ENCODE measurements around a stretch of chr22.

- PRO-cap, 3 experiments, result no peak in any of the 3 experiments
- RRBS, result no CpG with 5 or more reads among the region's 8 CpGs
These were observed 36.5 kb downstream of the APOL1 start for GRCh38 chr22:36289372-36289818.

DNA sequence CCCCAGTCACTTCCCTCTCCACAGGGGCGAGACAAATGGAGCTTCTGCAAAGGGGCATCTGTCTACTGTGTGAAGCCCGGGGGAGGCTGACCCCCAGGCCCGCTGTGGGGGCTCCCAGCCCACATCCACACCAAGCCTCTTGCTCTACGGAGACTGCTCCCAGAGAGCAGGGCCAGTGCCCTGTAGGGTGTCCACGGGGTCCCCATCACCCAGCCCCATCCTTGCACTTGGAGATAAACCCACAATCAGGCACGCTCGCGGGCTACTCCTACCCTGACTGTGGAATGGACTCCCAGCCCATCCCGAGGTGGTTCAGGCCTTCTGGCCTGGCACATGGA lies 39.4 kb downstream of the APOL1 start:
- PRO-cap, 3 experiments, result no peak in any of the 3 experiments
- RRBS, result no CpG with 5 or more reads among the region's 9 CpGs

DNA sequence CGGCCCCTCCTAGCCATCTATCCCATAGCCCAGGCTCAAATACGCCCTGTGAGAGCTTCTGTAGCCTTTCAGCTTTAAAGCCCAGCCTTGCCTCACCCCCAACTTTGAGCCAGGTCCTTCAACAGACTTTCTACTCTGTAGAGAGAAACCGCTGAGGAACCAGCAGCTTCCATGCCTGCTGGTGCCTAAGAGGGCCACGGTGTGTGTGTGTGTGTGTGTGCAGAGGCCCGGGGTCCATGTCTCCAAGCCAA lies 42.2 kb downstream of the APOL1 start:
- PRO-cap, 3 experiments, result no peak in any of the 3 experiments
- RRBS, result no CpG with 5 or more reads among the region's 5 CpGs

DNA sequence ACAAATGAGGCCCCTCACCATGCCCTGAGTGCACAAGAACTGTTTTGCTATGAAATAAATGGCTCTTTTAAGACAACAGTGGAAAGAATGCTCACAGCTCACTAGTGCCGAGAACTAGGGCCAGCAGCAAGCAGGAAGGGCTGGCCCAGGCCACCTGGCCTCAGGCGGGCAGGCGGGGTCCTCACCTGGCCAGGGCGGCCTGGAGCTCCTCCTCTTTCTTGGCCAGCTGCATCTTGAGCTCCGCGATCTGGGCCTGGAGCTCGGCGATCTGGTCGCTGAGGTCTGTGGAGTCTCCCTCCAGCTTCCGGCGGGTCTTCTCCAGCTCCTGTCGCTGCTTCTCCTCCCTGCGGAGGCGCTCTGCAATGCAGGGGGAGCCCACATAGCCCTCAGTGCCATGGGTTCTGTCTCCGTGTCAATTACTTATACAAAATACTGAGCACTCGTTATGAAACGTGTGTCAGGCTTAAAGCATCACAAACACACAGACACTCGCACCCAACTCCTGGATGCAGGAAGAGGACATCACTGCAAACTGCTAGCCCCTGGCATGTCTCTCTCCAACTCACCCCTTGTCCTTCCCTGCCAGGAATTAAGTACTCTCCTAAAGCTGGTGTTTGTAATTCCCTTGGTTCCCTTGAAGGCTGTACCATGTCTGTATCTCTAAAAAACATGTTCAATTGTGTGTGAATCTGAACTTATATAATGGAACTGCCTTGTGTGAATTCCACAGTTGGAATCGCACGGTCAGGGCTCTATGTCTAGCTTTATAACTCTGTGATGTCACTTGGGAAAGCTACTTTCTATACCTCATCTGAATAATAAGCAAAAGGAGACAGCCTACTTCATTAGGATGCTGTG lies 44.0 kb downstream of the APOL1 start:
- PRO-cap, 3 experiments, result no peak in any of the 3 experiments
- RRBS, result no CpG with 5 or more reads among the region's 20 CpGs

DNA sequence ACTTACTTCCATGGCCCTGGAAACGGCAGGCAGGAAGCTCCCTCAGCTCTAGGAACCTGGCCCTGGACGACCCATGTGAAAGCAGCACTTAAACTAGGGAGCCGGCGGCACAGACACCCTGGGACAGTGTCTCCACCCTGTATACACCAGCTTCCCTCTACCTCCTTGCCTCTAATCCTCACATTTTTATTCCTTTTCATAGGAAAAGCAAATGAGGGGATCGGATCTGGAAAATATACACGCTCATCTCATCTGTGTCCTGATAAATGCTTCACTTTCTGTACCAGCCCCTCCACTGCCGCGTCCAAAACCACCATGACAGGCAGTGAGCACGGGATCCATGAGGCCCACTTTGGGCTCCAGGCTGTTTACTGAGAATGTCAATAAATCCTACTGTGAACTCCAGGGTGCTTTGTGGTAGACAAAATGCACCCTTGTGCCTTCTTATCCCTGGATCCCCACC lies 65.0 kb downstream of the MYH9 start:
- PRO-cap, 3 experiments, result no peak in any of the 3 experiments
- RRBS, result no CpG with 5 or more reads among the region's 9 CpGs

- PRO-cap, 3 experiments, result no peak in any of the 3 experiments
- RRBS, result no CpG with 5 or more reads among the region's 18 CpGs
These were observed 47.0 kb downstream of the MYH9 start for GRCh38 chr22:36340449-36341578.

- PRO-cap, 3 experiments, result no peak in any of the 3 experiments
- RRBS, result no CpG with 5 or more reads among the region's 28 CpGs
These were observed 30.8 kb downstream of the MYH9 start for GRCh38 chr22:36356624-36357777.

DNA sequence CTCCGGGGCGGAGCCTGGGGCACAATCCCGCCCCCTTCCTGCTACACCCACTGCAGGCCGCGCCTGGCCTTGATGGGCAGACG lies 126 bp upstream of the MYH9 start:
- PRO-cap, 3 experiments, result no peak in any of the 3 experiments
- RRBS, result no CpG with 5 or more reads among the region's 6 CpGs

DNA sequence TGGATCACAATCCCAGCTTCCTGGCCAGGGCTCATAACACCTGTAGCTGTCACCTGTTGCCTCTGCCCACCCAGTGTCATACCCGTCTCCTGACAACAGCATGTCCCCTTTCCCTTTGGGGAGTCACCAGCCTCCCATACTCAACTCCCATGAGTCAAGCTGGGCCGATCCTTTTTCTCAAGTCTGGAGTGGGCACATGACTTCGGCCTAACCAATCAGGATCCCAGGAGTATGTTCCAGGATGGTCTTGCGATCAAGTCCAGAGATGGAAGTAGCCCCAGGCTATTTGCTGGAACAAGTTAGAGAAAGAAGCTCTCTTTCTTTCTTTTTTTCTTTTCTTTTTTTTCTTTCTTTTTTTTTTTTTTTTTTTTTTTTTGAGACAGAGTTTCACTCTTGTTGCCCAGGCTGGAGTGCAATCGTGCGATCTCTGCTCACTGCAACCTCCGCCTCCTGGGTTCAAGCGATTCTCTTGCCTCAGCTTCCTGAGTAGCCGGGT lies 27.8 kb upstream of the MYH9 start:
- PRO-cap, 3 experiments, result no peak in any of the 3 experiments
- RRBS, result no CpG with 5 or more reads among the region's 9 CpGs

DNA sequence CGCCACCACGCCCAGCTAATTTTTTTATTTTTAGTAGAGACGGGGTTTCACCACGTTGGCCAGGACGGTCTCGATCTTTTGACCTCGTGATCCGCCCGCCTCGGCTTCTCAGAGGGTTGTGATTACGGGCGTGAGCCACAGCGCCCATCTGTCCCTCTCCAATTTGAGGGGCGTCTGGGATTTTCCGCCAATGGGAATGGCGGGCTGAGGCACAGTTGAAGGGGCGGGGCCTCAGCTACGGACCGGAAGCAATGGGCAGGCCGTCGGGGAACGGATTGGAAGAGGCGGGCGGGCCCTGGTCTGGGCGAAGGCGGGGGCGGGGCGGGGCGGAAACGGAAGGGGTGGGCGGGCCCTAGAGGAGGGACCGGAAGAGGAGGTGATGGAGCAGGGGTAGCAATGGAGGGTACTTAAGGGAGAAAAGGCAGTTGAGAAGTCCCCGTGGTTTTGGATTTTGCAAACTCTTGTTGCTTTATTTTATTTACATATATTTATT lies 454 bp upstream of the TXN2 start:
- PRO-cap, 3 experiments, result peak in 3 of 3 experiments; most common plus-strand start position 364 of the sequence (in 1); most common minus-strand start position 165 of the sequence (in 2)
- RRBS, result 2% methylated on average over 7 of the region's 33 CpGs

DNA sequence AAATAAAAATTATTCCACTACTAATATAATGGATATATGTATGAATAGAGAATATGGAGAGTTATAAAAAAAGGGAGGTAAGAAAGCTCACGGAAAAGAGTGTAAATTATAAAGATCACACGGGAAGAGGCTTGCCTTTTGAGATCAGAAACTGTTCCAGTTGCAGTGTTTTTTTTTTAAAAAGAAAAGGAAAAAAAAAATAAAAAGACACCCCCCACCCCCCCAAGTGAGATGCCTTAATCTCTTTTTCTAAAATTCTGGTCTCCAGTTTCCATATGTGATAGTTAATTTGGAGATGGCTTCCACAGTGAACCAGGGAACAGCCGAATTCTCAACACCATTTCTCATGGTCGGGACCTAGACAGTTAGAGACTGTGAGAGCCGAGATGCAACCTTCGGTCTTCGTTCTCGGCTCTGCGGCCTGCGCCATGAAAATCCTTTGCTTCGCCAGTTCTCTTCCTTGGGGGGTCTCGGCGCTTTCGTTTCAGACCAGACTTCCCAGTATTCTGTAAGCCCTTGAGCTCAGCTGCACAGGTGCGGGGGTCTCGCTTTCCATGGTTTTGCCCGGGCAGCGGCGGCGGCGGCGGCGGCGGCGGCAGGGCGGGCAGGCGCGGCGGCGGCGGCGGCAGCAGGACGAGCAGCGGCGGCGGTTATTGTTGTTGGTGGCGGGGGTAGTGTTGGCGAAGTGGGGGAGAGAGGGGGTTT lies 732 bp downstream of the CACNG2 start:
- PRO-cap, 3 experiments, result no peak in any of the 3 experiments
- RRBS, result no CpG with 5 or more reads among the region's 38 CpGs

GRCh38 chr22:36861955-36862737 lies 1.3 kb downstream of the NCF4 start:
- PRO-cap, 3 experiments, result peak in 2 of 3 experiments; most common minus-strand start chr22:36862426 (in 1)
- RRBS, result no CpG with 5 or more reads among the region's 19 CpGs

- PRO-cap, 3 experiments, result no peak in any of the 3 experiments
- RRBS, result no CpG with 5 or more reads among the region's 14 CpGs
These were observed 5.8 kb downstream of the MPST start for GRCh38 chr22:37024998-37026151.

DNA sequence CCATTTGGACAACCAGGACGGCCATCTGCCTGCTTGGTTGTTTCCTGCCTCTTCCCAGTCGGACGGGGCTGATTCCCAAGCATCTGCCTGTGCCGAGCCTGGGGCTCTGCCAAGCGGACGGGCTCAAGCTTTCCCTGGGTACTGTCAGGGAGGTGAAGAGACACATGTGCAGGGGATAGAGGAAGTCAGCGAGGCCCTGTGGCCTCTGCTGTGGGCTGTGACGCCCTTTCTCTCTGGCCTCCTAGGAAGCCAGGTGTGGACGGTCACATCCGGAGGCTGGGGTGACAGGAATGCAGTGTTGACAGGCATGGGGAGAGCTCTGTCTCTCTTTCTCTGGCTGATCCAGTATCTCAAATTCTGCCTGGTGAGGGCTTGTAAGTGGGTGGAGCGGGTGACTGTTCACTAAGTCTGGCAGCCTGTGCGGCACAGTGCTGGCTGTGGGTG lies 1.8 kb downstream of the KCTD17 start:
- PRO-cap, 3 experiments, result no peak in any of the 3 experiments
- RRBS, result no CpG with 5 or more reads among the region's 12 CpGs

- PRO-cap, 3 experiments, result no peak in any of the 3 experiments
- RRBS, result no CpG with 5 or more reads among the region's 6 CpGs
These were observed 17.9 kb downstream of the C1QTNF6 start for GRCh38 chr22:37170182-37170545.

DNA sequence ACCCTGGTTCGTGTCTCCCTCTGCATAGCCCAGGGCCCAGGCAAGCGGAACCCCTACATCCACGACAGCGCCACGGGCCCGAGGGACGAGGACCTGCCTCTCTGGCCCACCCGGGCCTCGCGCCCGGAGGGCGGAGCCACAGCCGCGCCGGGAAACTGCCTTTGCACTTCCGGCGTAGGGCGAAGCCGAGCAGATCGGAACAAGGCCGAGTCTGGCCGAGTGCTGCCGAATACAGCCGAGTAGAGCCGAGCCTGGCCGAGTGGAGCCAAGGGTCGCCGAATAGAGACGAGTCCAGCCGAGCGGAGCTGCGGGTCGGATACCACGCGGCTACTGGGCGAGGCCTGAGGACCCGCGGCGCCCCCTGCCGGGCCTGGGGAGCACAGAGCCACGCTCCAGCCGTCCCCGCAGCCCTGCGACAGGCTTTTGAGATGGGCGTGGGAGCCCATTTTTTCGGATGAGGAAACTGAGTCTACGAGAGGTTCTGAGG lies 11.3 kb upstream of the C1QTNF6 start:
- PRO-cap, 3 experiments, result peak in 3 of 3 experiments; most common plus-strand start position 288 of the sequence (in 2); most common minus-strand start position 66 of the sequence (in 1)
- RRBS, result no CpG with 5 or more reads among the region's 47 CpGs

GRCh38 chr22:37199754-37200171 lies 11.7 kb upstream of the C1QTNF6 start:
- PRO-cap, 3 experiments, result no peak in any of the 3 experiments
- RRBS, result no CpG with 5 or more reads among the region's 14 CpGs

DNA sequence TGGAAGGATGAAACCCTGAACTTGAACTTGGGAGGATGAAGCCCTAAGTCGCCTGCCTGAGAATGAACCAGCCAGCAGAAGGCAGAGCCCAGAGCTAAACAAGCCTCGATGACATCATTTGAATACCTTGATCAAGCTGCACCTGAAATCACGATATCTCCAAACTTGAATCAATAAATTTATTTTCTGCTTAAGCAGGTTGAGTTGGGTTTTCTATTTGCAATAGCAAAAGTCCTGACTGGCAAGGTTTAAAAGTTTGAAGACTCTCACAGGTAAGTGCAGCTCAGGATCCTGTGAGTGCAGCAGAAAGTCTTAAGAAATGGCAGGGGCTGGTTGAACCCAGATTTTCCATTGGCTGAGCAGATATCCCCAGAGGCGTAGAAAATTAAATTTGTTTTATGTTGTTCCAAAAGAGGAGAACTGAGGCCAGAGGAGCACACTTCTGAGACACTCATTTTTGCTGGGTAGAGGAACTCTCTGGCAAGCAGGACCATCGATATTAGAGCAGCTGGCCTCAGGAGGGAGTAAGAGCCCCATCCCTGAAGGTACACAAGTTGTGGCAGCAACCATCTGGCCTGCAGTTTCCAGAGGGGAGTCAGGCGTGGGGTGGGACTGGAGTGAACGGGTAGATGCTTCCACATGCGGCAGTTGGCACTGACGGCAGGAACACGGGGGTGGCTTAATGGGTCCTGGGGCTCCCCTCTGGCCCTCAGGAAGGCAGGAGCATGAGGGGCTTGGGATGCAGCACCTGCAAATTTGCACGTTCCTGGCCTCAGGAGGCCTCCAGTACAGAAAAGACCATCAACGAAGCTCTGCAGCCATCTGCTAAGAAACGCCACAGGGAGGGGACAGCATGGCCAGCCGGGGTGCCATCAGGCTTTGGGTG lies 13.1 kb upstream of the SSTR3 start:
- PRO-cap, 3 experiments, result no peak in any of the 3 experiments
- RRBS, result no CpG with 5 or more reads among the region's 14 CpGs

GRCh38 chr22:37245374-37245829 lies 1.3 kb upstream of the RAC2 start:
- PRO-cap, 3 experiments, result no peak in any of the 3 experiments
- RRBS, result 36% methylated on average over 3 of the region's 10 CpGs

- PRO-cap, 3 experiments, result no peak in any of the 3 experiments
- RRBS, result no CpG with 5 or more reads among the region's 7 CpGs
These were observed 12.1 kb upstream of the RAC2 start for GRCh38 chr22:37256135-37256544.

Measured in breast (tissue), 4 donors.